Psoas muscle (tissue), 2 donors: Measurements from ENCODE around the genes NDUFA2, PCDHA3, PCDHB1, PCDHB11, PCDHGA2, PCDHGB3, PCDHGB5 and PCDHGA11.

- PRO-cap, 2 experiments = peak in 2 of 2 experiments; most common plus-strand start chr5:140548225 (in 1); most common minus-strand start chr5:140548201 (in 2)
These were observed 645 bp downstream of the EIF4EBP3 start for GRCh38 chr5:140547781-140548832.

DNA sequence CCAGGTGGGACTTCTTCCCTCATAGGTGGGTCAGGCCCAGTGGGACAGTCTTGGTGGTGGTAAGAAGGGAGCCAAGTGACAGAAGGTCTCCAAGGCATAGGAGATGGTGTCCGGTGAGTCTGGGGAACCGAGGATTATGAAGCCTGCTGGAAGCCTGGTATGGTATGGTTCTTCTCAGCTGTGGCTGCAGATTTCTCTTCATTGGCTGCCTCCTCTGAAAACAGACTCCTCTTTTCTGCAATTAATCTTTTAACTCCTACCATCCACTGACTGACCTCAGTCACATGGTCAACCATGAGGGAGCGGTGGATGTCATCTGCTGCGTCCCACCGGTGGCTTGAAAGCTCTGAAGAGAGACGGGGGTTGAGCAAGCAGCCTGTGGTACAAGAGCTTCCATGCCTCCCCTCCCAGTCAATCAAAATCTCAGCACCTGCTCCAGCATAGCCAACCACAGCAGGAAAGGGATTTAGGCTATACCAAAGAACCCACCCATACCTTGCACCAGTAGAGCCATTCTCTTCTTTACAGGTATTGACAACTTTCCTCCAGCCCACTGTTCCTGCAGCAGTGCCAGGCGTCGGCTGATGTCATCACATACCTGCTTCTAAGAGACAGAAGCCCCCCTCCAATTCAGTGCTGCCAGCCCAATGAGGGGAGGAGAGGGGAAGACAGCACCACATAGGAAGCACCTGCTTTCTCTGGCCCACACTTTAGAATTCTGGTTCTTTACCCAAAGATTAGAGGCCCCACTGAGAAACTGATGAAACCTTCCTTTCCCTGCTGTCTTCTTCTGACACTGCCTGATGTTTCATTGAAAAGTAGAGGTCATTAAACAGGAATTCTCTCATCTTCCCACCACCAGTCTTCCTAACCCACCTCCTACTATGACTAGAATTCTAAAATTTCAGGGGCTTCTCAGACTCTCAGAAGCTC, 3.4 kb downstream of the EIF4EBP3 start:
- PRO-cap, 2 experiments = no peak in any of the 2 experiments

DNA sequence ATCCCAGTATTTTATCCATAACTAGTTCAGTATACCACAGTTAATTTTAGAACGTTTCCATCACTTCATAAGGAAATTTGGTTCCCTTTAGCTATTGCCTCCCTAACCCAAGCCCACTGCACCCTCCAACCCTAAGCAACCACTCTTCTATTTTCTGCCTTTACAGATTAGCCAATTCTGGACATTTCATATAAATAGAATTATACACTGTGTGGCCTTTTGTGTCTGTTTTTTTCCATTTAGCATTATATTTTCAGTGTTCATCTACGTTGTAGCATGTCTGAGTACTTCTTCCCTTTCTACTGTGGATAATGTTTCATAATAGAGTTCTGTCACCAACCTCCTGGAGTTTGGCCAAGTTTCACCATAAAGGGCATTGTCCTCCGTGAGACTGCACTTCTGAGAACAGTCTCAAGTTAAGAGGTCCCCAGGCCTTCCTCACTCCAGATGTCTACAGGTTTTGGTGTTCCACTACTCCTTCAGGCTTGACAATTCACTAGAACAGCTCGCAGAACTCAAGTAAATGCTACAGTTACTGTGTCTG, 30.8 kb downstream of the SLC35A4 start:
- PRO-cap, 2 experiments = peak in 1 of 2 experiments; most common plus-strand start position 408 of the sequence (in 1)

GRCh38 chr5:140646938-140647948, at the start of gene NDUFA2:
Gene NDUFA2 (minus strand): TSS chr5:140647630.
- PRO-cap, 2 experiments = peak in 2 of 2 experiments; most common plus-strand start chr5:140647818 (in 2); most common minus-strand start chr5:140647609 (in 2)

DNA sequence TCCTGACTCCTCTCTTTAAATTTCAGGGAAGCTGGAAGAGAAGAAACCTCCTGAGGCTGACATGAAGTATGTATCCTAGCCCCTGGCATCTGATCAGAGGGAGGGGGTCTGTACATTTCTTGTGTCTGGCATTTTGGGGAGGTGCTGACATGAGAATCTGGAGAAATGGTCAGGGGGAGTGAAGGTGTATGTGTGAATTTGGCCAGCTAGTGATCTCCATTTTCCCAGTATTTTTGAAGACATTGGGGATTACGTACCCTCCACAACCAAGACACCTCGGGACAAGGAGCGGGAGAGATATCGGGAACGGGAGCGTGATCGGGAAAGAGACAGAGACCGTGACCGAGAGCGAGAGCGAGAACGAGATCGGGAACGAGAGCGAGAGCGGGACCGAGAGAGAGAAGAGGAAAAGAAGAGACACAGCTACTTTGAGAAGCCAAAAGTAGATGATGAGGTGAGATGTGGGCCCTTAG, 6.0 kb upstream of the WDR55 start:
- PRO-cap, 2 experiments = no peak in any of the 2 experiments

DNA sequence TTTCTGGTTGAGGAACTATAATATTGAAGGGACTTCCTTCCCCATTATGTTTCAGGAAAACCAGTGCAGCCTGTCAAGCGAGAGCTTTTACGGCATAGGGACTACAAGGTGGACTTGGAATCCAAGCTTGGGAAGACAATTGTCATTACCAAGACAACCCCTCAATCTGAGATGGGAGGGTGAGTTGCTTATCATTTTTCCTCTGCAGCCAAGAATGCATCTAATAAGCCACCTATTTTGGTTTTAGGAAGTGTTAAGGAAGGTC, 1.6 kb downstream of the ZMAT2 start:
- PRO-cap, 2 experiments = no peak in any of the 2 experiments

- PRO-cap, 2 experiments = no peak in any of the 2 experiments
These were observed at the start of gene PCDHA3 for GRCh38 chr5:140800744-140801761. Gene PCDHA3 (plus strand): TSS chr5:140801057.

- PRO-cap, 2 experiments = no peak in any of the 2 experiments
These were observed 19.9 kb downstream of the PCDHAC2 start for GRCh38 chr5:140986126-140986536.

DNA sequence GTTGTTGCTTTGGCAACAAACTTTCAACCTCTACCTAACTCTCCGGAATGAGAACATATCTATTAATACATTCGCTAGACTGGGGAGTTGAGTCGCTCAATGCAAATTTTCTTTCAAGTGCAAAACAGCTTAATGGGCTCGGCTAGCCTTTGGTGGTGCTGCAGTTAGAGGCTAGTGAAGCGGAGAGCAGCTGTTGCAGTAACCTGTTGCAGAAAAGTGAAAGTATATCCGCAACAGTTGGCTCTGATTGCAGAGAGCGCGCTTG, at the start of gene PCDHB1:
Gene PCDHB1, plus strand, starts transcription at position 178 of the 265 bp plus-strand sequence.
- PRO-cap, 2 experiments = no peak in any of the 2 experiments

GRCh38 chr5:141155539-141155966, 5.7 kb downstream of the PCDHB6 start:
- PRO-cap, 2 experiments = no peak in any of the 2 experiments

DNA sequence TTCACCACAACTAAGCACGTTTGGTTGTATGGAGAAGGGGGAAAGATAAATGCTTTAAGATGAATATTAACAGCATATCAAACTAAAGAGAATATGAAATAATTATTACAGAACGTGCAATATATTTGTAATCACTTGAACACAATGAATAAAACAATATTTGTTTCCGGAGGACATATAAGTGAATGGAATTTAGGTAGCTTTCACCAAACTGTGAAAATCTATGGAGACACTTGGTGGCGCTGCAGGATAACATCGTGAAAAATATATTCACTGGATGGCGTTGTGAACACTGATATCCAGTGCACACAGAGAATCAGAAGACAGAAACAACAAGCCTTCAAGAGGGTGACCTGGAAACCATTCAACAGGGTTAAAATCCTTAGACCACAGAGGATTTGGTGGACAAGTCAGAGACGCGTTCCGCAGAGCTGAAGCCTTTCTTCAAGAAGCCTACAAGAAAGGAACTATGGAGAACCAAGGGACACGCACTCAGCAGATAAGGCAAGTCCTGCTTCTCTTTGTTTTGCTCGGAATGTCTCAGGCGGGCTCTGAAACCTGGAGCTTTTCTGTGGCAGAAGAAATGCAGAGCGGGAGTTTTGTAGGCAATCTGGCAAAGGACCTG, at the start of gene PCDHB11:
Gene PCDHB11, plus strand, starts transcription at position 322 of the 625 bp plus-strand sequence.
- PRO-cap, 2 experiments = no peak in any of the 2 experiments

DNA sequence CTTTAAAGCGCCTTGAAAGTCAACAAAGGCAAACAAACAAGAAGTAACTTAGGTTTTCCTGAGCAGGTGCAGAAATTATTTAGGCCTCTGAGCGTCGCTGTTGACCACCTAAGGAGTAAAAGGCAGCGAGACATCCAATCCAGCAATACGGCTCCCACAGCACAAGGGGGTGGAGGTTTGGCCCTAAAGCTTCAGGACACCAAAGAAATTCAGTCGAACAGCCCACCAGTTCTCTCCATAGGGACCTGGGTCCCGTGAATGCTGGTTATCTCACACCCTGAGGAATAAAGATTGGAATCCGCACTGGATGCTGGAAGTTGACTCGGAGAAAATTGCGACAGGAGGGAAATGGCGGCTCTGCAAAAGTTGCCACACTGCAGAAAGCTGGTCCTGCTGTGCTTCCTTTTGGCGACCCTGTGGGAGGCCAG, at the start of gene PCDHGA2:
Gene PCDHGA2, plus strand, starts transcription at position 137 of the 428 bp plus-strand sequence.
- PRO-cap, 2 experiments = no peak in any of the 2 experiments

- PRO-cap, 2 experiments = no peak in any of the 2 experiments
These were observed at the start of gene PCDHGB3 for GRCh38 chr5:141369939-141370361. Gene PCDHGB3 (plus strand): TSS chr5:141370242.

GRCh38 chr5:141397548-141398067, at the start of gene PCDHGB5:
Gene PCDHGB5 (plus strand): TSS chr5:141397947.
- PRO-cap, 2 experiments = peak in 1 of 2 experiments; most common plus-strand start chr5:141397944 (in 1)

GRCh38 chr5:141420944-141421516, at the start of gene PCDHGA11:
Gene PCDHGA11 (plus strand): TSS chr5:141421051.
- PRO-cap, 2 experiments = no peak in any of the 2 experiments

DNA sequence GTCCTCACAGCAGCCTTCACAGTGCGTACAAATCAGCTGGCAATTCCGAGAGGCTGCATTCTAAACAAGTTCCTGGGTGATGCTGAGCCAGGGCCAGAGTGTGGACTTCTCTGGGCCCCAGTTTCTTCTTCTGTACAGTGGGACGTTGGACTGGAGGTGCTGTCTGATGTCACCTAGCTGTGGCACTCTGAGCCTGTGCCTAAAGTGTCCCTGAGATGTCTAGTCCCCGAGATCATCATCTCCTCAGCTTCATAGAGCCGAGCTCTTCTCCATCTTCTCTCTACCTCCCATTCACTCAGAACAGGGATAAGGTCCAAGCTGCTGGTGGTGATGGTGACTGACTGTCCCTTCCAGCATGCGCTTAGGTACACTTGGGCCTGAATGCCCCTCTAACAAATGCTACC, 20.7 kb downstream of the PCDHGC5 start:
- PRO-cap, 2 experiments = no peak in any of the 2 experiments

GRCh38 chr5:141529079-141529494, 40.2 kb downstream of the PCDHGC5 start:
- PRO-cap, 2 experiments = no peak in any of the 2 experiments

DNA sequence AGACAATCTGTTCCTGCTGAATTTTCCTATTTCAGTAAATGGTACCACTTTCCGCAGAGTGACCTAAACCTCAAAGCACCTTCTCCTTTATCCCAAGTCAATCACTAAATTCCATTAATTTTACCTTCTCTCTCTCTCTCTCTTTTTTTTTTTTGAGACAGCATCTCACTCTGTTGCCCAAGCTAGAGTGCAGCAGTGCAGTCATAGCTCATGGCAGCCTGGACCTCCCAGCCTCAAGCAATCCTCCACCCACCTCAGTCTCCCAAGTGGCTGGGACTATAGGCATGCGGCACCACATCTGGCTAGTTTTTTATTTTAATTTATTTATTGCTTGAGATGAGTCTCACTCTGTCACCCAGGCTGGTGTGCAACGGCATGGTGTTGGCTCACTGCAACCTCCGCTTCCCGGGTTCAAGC, 42.3 kb downstream of the PCDHGC5 start:
- PRO-cap, 2 experiments = no peak in any of the 2 experiments

GRCh38 chr5:141564047-141564510, 54.7 kb downstream of the DIAPH1 start:
- PRO-cap, 2 experiments = no peak in any of the 2 experiments

- PRO-cap, 2 experiments = no peak in any of the 2 experiments
These were observed 34.8 kb downstream of the DIAPH1 start for GRCh38 chr5:141584022-141584341.